ENCODE measurements around a stretch of chr13.

DNA sequence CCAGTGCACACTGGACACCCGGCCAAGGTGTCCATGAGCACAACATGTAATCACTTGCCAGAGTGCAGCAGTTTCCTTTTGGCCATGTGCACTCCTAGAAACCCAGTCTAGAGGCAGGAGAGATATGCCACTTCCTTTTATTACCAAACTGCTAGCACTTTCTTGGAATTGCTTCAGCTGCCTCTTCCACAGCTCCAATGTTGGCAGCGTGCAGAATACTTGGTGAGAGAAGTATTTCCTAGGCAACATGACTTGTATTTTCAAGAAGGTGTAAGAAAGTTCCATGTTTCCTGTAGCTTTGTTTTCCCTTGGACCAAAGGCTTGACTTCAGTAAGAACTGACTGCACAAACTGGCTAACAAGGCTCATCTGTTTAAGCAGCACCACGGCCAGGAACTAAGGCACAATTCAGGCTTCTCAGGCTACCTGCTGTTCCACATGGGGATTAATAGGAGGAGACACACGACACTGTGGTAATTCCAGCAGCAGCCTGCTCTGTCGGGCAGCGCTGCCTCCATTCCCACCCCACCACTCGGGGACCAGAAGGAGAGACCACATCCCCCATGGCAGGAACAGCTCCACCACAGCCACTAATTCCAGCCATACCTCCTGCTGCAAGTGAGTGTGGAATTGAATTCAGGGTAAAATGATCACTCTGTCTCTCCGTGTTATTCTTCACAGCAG lies 15.2 kb downstream of the ATP7B start:
- PRO-cap: no peak

- PRO-cap: no peak
These were observed 12.2 kb downstream of the ATP7B start for GRCh38 chr13:51999024-51999513.

DNA sequence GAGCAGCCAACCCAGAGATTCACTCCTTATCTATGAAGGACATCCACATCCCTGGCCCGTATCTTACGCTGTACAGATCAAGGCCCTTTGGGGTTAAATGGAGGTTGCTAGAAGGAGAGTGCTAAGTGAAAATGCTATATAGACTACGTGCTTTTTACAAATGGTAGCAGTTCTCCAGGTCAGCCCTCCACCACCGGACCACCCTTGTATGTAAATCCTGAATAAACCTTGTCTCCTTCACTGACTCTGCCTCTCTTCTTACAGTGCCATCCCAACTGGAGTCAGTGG lies 1.8 kb upstream of the SUGT1 start:
- PRO-cap: no peak

GRCh38 chr13:53237786-53238324 lies 209.2 kb downstream of the OLFM4 start:
- PRO-cap: no peak

- PRO-cap: no peak
These were observed 1094.4 kb downstream of the OLFM4 start for GRCh38 chr13:54123079-54123408.

GRCh38 chr13:54571964-54572749 lies 1543.5 kb downstream of the OLFM4 start:
- PRO-cap: no peak

GRCh38 chr13:57601380-57601758 lies 30.2 kb upstream of the PCDH17 start:
- PRO-cap: no peak

DNA sequence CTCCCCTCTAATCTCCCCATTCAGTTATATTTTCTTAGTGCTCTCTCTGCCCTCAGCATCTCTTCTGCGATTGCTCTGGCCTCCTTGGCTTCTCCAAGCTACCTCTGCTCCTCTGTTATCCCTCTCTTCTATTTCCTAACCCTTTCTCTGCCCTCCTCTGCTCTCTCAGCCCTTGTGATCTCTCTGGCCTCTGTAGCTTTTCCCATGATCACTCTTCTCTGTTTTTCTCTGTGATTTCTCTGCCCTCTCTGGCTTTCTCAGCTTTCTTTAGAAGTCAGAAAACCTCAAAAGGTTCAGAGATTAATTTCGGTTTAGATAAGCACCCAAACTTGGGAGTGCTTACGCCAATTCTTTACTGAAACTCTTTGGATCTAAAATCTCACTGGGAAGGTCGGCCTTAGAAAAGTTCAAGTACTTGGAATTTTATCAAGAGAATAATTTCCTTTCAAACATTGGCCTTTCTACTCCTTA lies 795.0 kb downstream of the DIAPH3 start:
- PRO-cap: no peak

DNA sequence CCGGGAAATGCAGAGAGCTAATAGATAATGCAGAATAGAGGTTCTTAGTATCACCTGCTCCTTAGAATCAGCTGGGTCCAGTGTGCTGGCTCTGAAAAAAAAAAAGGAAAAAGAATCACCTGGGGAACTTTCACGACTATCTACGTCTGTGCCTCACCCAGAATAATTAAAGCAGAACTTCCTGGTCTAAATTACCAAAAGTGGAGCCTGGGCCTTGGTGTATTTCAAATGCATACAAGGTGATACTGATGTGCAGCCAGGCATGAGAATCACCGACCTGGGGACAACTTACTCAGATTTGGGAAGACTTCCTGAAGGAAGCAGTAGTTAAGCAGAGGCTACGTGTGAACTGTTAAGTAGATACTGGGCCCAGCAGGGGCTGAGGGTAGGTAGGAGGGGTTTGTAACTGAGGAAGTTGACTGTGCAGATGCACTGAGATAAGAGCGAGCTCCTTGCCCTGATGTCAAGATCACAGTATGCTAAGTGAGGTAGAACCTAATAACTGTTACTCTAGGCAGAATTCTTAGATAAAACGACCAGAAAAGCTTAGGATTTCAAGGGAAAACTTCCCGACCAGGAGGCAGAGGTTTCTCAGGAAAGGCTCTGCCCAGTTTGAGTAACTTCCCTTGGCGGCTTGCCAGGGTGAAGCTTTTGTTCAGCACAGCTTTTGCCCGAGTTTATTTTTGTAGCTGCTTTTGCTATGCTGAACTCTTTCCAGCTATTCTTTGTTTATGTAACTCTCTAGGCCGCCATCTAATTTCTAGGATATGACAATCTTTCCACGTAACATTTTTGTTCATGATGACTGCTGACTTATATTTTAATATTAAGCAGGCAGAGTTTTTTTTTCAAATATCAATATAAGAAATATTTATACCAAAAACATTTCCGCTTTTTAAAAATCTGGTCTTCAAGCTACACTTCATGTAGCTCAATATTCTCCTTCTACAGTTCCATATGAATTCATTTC lies 632.1 kb downstream of the DIAPH3 start:
- PRO-cap: bidirectional peak, plus-strand start at position 539 of the sequence, minus-strand start at position 354 of the sequence

- PRO-cap: no peak
These were observed 76.3 kb downstream of the PCDH20 start for GRCh38 chr13:61339375-61339794.

DNA sequence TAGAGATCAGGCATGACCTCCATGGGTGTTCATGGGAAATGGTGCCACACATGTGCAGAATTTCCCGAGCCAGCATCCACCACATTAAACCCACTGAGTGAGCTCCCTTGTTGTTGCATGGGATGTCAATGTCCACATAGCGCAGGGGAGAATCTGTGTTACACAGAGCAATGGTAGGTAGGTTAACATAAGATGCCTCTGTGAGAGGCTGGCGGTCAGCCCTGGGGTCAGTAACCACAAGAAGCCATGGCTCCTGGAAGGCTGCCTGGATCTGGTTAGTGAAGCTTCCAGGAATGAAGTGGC lies 36.9 kb upstream of the PCDH9 start:
- PRO-cap: no peak

GRCh38 chr13:71475617-71476055 lies 391.4 kb downstream of the DACH1 start:
- PRO-cap: no peak

DNA sequence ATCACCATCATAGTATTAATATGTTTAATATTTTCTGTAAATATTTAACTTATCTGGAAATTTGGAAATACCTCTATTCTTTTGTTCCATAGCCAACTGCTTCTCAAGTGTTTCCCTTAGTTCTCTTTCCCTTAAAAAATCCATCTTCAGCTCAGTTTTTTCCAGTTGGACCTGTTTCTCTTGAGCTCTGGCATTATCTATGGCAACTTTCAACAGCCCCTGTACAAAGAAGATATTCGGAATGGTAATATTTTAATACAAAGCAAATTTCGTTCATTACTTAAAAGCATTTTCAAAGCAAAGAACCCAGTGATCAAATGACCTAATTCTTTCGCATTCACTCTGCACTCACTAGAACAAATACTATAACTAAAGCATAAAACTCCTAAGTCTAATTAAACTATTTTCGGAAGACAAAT lies 387.9 kb downstream of the DACH1 start:
- PRO-cap: no peak

DNA sequence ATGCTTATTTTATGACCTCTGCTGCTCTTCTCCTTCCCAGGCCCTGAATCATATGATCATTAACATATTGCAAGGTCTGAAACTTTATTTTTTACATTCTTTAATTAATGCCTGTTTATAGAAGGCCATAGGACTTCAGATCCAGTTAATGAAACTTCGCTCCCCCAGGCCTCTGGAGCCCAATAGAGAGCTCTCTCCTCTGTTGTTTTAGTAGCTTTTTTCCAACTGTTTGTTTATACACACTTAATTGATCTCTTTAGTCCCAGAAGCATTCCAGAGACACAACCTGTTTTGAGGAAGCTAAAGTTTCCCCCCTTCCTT lies 68.3 kb downstream of the DACH1 start:
- PRO-cap: no peak

- PRO-cap: bidirectional peak, plus-strand start at chr13:71866620, minus-strand start at chr13:71866337; bidirectional peak, plus-strand start at chr13:71866774, minus-strand start at chr13:71866779
These were observed 905 bp downstream of the DACH1 start for GRCh38 chr13:71865742-71866855.

- PRO-cap: no peak
These were observed 383.0 kb upstream of the DACH1 start for GRCh38 chr13:72249926-72250447.

DNA sequence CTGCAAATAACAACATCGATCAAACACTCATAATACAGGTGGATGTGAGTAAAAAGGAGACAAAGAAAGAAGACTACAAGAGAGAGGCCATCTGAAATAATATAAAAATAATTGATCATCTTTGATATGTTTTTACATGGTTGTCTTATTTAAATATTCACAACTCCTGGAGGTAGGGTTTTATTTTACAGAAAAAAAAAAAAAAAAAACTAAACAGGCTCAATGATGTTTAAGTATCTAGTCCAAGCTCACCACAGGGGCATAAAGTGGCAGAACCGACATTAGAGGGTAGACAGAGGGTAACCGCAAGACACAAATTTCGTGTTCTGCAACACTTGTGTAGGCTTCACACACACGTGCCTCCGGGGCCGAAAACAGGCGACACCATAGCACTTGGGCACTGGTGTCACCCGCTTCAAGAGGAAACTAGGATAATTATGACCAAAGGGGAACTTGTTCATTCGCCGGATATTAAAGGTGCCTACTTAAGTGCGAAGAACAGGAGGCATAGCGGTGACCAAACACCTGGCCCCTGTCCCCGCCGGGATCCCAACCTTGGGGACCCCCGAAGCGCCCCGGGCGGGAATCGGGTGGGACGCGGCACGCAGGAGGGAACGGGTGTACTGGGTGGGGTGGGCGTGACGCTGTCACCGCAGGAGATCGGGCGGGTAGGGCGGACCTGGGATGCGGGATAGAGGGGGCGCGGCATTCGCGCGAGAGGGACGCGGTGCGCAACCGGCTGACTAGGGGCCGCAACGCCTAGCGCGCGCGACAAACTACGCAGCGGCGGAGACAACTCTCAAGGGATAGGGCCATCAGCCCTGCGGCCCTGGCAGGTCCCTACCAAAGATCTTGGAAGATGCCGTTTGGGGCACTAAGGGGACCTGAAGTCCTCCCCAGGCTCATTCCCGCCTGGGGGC lies 615 bp downstream of the MZT1 start:
- PRO-cap: unidirectional peak, plus-strand start at position 717 of the sequence

DNA sequence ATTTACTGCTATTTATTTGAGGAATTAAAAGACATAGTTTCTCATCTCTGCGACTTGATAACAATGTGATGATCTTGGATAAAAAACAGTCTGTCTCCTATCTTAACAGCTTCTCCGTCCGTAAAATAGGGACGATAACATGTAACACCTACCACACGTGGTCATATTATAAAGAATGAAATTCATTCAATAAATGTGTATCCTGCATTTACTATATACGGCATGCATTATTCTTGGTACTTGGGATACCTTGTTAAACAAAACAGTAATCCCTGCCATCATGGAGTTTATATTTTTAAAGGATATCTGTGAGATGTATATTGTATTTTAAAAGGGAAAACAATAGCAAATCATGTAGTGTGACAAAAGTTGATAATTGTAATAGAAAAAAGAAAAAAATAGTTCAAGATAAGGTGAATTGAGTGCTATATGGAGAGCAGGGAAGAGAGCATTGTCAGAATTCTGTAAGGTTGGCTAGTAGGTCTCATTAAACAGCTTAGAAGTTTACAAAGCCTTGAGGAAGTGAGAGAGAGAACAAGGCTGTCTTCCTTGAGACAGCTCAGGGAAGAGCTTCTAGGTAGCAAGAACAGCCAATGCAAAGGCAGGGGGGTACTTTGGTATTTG lies 18.6 kb downstream of the PIBF1 start:
- PRO-cap: no peak

DNA sequence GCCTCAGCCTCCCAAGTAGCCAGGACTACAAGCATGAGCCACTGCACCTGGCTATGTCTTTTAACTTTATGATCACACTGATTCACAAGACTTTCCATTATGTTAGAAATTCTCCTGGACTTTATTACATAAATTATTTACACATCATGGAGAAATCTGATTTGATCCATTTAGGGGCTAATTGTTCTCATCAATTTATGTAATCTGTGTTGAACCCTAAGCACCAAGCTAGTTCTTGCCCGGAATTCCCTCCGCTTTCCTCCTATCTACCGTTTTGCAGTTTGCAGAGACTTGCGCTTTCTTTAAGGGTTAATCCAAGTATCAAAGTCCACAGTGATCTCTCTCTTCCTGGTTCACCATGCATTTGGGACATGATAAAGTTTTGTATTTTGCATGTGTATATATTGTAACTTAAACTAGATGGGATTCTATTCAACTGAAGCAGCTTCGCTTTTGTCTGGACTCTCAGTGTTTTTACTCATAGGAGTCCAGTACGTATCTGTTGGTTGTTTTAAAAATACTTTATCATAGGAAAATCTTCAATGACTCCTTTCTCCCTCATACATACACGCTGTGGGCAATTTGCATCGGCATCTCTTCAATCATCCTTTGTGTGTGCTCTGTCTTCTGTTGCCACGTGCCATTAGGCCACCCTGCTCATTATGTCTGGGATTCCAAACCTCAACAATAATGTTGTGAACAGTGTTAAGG lies 13.7 kb upstream of the KLF5 start:
- PRO-cap: no peak

DNA sequence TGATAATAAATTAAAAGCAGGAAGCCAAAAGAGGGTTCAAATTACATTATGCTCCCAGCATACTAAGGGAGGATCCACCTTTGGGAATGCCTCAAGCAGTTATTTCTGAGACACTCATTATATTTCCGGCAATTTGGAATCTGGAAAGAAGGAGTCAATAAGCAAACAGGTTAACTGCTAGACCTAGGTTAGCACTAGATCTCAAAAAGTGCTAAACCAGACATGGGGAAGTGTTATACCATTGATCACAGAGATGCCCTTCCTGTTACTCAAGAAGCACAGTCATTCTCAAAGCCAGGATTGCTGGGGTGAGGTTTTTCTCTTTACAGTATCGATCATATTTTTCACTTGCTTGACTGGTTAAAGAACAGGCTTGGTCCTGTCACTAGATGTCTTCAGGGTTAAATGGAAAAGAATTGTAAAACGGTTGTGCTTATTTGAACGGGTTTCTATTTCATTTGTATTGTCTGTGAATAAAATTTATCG lies 552.1 kb downstream of the KLF5 start:
- PRO-cap: no peak